Measurements from ENCODE around the gene SIX4.

DNA sequence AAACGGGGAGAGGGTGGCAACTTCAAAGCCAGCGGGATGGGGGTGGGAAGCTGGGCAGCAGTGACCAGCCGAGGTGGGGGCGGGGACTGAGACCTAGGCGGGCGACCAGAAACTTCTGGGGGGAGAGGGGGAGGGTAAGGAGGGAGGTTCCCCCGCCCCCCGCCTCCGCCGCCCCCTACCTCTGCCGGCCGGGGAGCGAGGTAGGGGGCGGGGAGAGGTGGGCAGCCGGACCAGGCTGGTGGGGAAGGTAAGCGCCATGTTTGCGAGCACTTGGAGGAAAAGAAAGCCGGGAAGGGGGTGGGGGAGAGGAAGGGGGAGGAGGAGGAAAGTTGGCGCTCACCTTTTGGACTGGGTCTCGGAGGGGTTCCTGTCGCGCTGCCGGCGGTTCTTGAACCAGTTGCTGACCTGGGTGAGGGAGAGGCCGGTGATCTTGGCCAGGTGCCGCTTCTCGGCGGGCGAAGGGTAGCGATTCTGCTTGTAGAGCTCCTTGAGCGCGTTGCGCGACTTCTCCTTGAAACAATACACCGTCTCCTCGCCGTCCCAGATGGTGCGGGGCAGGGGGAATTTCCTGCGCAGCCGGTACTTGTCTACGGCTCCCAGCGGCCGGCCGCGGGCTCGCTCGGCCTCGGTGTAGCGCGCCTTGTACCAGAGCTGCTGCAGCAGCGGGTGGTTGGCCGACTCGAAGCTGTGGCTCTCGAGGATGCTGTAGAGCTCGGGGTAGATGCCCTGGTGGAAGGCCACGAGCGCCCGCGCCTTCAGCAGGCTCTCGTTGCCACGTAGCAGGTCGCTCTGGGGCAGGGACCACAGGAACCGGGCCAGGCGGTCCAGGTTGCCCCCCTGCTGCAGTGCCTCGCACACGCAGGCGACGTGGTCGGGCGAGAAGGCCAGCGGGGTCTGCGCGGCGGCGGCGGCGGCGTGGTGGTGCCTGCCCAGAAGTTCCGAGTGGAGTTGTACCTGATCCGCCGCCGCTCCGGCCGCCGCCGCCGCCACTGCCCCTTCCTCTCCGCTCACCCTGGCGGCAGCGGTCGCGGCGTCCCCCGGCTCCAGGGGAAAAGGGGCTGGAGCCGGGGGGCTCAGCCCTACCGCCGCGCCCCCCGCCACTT is 928 bp downstream of the SIX4 start:
- RRBS: 1% methylated on average over 24 of the region's 99 CpGs

DNA sequence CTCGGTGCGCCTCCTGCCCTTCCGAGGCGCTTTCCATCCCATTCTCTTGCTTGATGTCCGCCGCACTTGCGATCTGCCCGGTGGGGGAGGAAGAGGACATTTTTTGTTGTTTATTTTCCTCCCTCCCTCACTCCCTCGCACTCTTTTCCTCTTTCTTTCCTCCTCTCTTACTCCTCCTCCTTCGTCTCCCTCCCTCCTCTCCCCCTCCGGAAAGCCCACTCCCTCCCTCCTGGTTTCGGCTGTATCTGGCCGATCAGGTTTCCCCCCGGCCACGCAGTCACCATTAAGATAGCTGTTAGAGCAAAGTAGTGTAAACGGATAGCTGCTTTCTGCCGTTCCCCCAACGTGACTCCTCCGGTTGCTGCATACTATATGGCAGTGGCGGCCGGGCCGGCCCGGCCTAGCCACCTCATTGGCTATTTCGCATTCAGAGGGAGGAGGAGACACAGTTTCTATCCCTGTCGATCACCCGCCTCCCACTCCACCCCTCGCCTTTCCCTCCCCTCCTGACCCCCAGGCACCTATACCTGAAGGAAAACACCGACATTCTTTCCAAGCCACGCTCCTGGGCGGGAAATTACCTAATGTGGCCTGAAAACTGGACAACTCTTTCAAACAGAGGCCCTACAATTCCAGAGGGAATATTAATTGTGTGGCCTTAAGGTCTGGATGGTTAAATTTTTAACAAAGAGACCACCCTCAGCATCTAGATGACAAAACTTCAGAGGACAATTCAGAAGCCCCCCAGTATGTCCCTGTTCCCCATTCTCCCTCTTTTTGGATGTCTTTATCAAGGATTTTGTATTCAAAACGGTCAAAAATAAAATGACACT is at the start of gene SIX4:
TSS of gene SIX4 (minus strand) at position 377 of the 833 bp plus-strand sequence.
- RRBS: 2% methylated on average over 13 of the region's 31 CpGs

GRCh38 chr14:61098362-61098561 is 117.2 kb downstream of the SLC38A6 start:
- RRBS: no CpG with 5 or more reads among the region's 3 CpGs

DNA sequence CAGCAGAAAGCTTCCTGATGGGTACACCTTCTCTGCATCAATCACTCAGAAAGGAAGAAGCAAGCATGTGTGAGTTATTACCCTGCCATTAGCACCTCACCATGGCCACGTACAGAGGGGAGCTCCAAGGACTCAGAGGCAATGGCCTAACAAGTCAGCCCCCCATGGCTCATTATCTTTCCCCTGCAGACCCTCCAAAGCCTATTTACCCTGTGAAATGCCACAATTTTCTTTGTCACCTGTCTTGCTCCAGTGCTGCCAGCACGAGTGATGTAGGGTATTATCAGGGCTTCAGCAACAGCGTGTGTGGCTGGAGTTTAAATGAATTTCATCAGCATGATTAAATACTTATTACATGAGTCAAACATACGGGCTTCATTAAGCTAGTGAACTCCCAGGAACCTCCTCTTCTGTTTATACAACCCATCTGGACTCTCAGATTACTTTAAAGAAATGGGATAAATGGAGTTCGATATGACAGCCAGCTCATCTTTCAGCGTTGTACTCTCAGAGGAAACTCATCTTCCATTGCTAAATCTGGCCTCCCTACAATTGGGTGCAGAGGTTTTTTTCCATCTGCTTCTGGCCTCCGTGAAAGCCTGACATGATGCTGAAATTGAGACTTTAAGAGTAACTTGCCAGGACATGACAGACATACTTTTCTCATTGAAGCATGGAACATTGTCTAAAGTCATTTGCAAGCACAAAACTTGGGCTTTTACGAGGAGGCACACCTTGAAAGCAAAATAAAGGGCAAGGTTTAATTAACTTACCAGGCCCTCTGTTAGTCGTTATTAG is 135.8 kb downstream of the TMEM30B start:
- RRBS: no CpG with 5 or more reads among the region's 9 CpGs

DNA sequence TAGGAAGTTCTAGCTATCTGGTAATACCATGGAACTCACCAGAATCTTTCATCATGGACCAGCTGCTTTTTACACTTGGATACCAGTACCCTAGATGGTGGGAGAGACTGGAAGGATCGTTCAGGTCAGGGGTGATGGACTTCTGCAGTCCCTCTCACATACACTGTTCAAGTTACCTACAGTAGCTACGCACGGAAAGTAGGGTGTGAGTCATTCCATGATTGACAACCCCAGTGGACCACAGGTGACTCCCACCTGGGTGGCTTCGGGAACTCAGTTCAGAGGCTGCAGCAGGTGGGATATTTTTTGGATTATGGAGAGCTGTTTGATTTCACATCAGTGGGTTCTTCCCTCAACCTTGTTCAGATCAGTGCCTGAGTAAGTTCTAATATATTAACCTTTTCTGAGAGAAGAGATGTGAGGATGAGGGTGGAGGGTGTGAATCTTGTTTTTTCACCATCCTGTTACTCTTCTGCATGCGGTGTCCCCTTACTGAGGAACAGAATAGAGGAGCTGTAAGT is 39.5 kb downstream of the PRKCH start:
- RRBS: no CpG with 5 or more reads among the region's 5 CpGs

DNA sequence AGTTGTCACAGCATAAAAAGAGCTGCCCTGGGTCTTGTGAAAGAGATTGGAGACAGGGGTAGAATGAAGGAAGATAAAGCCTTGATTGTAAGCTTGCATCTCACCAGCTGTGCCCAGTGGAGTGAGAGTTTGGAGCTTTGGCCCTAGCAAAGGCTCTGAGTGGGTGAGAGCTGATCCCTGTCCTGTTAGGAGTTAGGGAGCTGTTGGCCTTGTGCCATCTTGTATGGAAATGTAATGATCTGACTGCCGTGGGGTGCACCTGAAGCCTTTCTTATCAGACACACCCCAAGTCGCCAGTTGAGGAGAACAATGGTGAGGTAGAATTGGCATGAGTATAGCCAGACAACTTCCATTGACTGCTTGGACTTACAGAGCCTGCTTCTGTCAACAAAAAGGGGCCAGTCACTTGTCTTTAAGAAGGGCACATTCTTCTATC is 130.1 kb downstream of the PRKCH start:
- RRBS: no CpG with 5 or more reads among the region's 2 CpGs

- RRBS: no CpG with 5 or more reads among the region's 19 CpGs
Observed at GRCh38 chr14:61469974-61471258, 149.0 kb downstream of the PRKCH start.

- RRBS: no CpG with 5 or more reads among the region's 7 CpGs
Observed at GRCh38 chr14:61506026-61506547, 184.7 kb downstream of the PRKCH start.

DNA sequence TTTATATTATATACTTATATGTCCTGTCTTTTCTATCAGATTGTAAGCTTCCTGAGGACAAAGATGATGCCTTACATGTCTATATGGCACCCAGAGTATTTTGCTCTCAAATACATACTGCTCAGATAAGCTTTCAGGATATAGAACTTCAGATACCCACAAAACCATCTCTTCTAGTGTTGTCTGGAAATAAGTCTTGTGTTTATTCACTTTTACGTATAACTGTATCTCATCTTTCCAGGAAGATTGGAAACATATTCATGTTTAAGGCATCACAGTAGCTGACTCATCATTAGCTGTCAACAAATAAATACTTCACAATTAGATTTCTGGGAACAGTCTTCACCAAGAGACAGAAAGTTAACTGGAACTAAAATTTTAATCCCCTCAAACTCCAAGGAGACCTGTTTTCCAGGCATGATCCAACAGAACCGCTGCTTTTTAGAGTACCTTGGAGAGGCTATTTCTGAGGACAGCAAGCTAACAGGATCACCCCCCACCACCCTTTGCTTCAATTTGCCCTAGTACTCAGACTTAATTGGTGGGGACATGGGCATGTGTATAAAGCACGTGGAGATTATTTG is 129.4 kb upstream of the HIF1A start:
- RRBS: no CpG with 5 or more reads among the region's 3 CpGs

- RRBS: no CpG with 5 or more reads among the region's 2 CpGs
Observed at GRCh38 chr14:61747835-61749035, 14.0 kb upstream of the SNAPC1 start.

GRCh38 chr14:62117151-62117733 is 304.7 kb downstream of the SYT16 start:
- RRBS: 4% methylated on average over 19 of the region's 42 CpGs

DNA sequence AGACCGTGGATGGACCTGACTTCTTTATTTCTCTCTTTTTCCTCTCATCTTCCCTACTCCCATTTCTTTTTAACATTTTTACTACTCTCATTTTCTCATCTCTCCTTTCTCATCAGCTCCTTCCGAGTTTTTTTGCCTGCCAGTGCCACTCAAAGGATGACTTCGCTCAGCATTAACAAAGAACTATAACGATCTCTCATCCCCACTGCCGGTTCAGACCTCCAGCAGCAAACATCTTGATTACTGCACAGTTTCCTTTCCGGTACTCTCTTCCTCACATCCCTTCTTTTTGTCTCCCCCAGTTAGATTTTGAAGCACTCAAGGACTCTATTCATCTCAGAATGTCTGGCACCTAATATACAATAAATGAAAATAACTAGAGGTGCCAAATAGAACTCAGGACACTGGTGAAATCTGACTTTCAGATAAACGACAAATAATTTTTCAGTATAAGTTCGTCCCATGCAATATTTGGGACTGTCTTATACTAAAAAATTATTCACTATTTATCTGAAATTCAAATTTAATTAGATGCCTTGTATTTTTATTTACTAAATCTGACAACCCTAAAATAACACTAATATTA is 109.3 kb upstream of the GPHB5 start:
- RRBS: 95% methylated on average over 1 of the region's 8 CpGs

DNA sequence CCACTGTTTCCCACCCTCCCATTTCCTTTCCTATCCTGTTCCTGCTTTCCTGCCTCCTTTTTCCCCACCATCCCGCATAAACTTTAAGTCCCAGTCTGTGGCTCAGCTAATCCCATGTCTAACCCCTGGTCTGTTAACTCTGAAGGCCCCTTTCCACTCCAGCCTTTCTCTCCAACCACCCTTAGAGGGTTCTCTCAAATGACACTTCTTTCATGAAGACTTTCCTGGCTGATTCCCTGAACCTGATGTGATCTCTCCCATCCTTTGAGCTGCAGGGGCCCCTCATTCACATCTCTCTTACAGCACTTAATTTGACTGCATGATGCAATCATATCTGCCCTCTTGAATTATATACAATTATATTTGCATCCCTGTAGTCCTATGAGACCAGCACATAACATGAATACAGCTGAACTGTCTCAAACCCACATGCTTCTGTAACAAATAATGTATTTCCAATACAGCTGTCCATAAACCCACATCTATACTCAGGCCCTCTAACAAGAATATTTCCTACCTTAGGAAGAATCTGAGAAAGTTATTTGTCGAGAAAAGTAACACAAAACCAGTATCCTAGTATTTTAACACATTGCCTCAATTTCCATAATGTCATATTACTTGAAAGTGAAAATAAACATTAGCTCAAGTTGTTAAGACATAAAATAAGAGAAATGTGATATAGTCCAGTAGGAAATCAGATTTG is 56.4 kb downstream of the PPP2R5E start:
- RRBS: no CpG with 5 or more reads among the region's 2 CpGs

DNA sequence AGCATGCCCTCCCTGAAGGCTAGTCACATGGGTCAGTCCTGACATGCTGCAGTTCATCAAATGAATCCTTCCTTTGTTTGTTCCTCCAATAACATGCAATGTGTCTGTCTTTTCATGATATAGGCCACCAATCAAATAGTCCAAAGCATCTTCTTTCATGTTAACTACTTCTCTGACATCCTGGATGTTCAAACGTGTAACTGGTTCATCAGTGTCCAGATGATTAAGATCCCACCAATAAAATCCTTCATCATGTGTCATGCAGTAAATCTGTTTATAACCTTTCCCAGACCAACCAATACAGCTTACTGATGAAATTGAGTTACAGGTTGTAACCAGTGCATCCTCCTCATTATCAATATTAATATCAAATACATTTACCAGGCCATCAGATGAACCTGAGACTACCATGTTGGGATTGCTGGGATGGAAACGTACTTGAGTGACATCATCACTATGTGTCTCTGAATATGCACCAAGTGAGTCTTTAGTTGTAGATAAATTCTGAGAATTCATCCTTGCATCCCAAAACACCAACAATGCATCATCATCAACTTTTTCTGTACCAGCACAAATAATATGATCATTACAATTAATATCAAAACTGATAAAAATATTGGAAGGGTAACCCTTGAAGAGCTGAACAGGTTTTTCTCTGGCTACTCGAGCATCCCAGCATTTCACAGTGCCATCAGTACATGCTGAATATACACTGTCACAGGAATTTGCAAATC is 42.5 kb downstream of the WDR89 start:
- RRBS: no CpG with 5 or more reads among the region's 3 CpGs

- RRBS: no CpG with 5 or more reads among the region's 29 CpGs
Observed at GRCh38 chr14:64209167-64210165, 84.7 kb downstream of the ESR2 start.

DNA sequence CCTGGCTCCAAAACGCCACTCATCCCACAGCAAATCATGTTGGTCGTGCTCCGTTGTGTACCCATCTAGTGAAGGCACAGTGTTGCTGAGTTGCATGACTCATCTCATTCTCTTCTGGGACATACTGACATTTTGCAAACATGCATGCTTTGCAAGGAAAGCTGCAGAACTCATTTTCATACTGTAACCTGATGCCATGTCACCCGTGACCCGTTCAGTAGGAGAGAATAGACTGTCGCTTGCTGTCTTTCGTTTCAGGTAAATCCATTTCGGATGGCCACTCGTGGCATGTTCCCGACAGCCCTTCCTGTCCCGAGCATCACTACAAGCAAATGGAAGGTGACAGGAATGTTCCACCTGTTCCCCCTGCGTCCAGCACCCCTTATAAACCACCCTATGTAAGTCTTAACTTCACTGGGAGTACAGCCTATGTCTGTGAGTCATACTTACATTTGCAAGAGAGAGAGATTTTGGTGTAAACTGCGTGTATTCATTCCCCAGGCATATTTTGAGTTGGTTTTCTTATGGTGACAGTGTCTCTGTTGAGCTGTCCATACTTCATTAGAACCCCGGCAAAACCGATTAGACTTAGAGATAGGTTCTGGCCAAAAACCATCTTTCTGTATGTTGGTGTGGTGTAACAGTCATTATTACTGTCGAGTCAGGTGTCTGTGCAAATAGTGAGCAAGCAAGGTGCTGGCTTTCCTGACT is 78.0 kb downstream of the ESR2 start:
- RRBS: no CpG with 5 or more reads among the region's 16 CpGs

DNA sequence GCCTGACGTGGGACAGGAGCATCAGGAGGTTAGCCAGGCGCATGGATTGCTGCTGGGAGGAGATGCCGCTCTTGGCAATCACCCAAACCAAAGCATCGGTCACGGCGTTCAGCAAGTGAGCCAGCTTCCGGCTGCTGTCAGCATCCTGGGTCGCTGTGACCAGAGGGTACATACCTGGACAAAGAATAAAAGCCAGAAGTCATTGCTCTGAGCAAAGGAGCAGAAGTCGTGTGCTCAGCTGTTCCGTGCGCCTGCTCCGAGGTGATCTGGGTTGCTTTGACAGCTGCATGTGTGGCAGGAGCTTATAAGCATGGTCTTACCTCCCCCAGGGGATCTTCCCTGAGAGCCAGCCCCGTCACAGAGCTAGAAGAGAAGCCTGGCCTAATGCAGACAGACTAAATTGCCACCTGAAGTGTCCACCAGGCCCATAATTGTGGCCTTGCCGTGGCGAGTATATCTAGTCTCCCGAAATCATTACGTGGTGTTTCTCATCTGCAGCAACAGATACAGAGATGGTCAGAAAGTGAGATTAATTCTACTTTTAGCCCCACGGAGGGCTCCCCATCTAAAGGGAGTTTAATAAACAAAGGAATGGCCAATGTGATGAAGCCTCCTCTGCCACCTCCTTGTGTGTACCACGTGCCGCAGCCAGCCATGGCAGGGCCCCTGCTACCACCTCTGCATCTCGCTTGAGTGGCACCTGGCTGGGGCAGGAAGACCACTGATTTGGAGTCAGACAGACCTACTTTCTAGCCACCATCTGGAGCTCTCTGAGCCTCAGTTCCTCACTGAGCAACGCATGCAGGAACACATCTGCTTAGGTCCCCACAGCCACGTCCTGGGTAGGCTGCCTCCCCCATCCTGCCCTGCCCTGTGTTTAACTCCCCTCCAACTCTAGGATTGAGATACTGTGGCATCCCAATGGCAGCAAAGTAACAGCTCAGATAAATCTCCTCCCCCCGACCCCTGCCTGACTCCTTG is 58.9 kb downstream of the ESR2 start:
- RRBS: no CpG with 5 or more reads among the region's 24 CpGs

GRCh38 chr14:64338862-64339243 is 44.7 kb upstream of the ESR2 start:
- RRBS: 1% methylated on average over 3 of the region's 26 CpGs

GRCh38 chr14:64501509-64502272 is 1.9 kb downstream of the ZBTB25 start:
- RRBS: no CpG with 5 or more reads among the region's 10 CpGs

DNA sequence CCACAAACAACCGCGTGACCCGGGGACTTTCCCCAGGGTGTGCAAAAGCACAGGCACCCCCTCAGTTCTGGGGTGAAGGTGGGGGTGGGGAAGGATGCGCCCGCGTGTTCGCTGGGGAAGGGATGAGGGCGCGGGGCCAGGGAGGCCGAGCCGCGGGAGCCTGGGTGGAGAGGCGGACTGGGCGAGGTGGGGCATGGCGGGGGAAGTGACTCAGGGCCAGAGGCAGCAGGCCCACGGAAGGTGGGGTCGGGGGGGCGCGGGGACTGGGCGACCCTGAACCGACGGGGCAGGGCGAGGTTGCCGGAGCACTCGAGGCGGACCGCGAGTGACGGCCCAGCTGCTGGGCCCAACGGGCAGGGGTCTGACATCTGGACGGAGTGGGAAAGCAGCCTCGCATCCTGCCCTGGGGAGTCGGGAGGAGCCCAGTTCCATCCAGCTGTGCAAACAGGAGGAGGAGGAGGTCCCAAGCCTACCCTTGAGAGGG is 418 bp upstream of the ZBTB25 start:
- RRBS: 1% methylated on average over 3 of the region's 33 CpGs

All from zone of skin (tissue), 1 donor.